ENCODE measurements around the gene ANXA1.

- PRO-cap, 2 experiments: peak in 2 of 2 experiments; most common plus-strand start chr9:73151865 (in 2); most common minus-strand start chr9:73151744 (in 1)
These were observed at the start of gene ANXA1 for GRCh38 chr9:73151451-73152462. ANXA1 (plus strand) TSS chr9:73151865.

DNA sequence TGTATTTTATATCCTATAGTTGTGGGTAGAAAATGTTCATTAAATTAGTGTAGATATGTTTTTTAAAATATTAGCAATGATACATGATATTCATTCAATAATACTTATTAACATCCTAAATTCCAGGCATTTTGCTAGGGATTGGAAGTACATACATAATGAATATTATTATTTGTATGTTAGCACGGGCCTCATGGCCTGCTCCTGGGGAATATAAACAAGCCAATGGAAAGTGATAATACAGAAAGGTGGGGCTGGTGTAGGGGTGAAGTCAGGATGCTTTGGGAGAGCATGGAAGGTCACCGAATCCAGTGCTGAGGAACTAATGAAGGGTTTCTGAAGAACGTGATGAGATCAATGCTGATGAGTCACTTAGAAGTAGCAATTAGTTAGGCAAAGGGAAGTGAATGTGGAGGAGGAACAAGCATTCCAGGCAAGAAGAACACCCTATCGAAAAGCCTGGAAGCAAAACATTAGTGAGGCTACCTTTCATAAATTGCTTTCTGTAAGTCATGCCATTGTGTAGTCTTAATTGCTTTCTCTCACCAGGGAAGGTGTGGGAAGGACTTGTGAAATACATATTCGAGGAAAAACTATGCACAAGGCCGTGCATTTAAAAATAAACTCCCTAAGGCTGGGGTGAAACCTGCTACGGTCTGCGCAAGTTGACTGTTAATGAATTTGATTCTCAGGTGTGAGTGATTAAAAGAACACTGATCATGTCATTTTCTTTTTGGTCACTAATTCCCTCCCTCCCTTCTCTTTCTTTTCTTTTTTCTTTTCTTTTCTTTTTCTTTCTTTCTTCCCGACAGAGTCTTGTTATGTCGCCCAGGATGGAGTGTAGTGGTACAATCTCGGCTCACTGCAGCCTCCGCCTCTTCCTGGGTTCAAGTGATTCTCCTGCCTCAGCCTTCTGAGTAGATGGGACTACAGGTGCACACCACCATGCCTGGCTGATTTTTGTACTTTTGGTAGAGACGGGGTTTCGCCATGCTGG, 2.3 kb downstream of the ANXA1 start:
- PRO-cap, 2 experiments: no peak in any of the 2 experiments

- PRO-cap, 2 experiments: no peak in any of the 2 experiments
These were observed 6.9 kb downstream of the ANXA1 start for GRCh38 chr9:73158280-73159172.

- PRO-cap, 2 experiments: no peak in any of the 2 experiments
These were observed 12.8 kb downstream of the ANXA1 start for GRCh38 chr9:73164315-73164978.

DNA sequence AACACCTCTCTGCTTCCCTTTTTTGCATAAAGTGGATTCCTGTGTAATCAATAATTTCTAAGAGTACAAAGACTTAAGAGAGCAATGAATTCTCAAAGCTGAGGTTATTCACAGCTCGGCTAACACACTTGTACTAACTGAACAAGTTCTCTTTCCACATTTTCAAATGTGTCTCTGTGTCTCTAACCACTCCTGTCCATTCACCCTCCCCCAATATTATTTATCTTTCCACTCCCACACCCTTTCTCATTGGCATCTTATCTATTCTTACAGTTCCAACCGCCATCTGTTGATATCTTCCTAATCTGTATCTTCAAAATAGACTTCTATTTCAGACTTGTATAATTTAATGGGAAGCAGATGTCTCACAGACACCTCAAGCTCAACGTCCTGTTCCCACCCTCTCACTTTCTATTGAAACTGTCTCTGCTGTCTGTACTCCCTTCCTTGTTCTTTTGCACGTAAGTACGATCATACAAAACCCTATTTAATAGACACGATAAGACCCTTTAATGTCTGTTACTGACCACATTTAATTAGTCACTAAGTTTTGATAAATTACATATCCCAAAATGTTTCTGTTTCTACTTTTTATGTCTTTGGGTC, 206.0 kb downstream of the ANXA1 start:
- PRO-cap, 2 experiments: no peak in any of the 2 experiments

DNA sequence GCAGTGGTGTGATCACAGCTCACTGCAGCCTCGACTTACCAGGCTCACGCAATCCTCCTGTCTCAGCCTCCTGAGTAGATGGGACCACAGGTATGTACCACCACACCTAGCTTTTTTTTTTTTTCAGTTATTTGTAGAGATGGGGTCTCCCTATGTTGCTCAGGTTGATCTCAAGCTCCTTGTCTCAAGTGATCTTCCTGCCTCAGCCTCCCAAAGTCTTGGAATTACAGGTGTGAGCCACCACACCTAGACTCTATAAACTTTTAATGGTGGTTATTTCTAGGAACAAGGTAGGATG, 65.5 kb downstream of the TRPM6 start:
- PRO-cap, 2 experiments: no peak in any of the 2 experiments

DNA sequence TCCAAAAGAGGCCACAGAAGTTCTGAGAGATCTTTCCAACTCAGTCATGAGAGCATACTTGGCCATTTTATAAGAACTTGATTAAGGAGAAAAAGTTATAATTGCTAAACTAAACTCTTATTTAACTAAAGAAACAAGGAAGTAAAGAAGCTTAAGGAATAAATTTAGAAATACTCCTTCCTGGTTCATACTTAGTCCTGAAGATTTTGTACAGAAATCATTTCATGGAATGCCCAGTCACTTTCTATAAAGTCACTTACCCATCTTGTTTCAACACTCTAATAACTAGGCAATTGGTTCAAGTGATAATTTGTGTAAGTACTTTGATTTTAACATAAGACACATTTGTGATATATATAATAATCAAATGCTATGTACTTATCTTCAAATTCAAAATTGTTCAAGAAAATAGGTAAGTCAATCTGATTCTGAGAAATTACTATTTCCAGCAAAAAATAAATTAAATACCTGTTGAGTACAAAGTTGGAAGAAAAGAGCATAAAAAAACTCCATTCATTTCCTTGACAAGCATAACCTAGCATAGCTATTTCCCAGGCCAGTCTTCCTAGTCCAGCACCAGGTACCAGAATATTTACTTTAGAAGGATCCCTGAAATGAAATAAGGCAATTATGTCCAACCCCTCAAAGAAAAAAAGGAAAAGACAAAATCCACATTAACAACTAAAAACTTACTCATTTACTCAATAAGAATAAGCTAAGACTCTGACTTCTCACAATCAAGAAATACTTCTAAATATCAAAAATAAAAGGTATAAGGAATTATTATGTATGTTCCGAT, 28.6 kb downstream of the CARNMT1 start:
- PRO-cap, 2 experiments: no peak in any of the 2 experiments

GRCh38 chr9:75083232-75083740, 4.7 kb downstream of the NMRK1 start:
- PRO-cap, 2 experiments: no peak in any of the 2 experiments

DNA sequence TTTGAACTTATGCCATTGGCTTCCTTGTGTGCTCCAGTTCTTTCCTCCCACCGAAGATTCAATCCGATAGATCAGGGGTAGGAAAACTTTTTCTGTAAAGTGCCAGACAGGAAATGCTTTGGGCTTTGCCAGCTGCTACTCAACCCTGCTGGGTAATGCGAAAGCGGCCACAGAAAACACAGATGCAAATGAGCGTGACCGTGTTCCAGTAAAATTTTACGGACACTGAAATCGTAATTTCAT, 721 bp downstream of the NMRK1 start:
- PRO-cap, 2 experiments: peak in 2 of 2 experiments; most common plus-strand start position 155 of the sequence (in 2); most common minus-strand start position 157 of the sequence (in 2)

DNA sequence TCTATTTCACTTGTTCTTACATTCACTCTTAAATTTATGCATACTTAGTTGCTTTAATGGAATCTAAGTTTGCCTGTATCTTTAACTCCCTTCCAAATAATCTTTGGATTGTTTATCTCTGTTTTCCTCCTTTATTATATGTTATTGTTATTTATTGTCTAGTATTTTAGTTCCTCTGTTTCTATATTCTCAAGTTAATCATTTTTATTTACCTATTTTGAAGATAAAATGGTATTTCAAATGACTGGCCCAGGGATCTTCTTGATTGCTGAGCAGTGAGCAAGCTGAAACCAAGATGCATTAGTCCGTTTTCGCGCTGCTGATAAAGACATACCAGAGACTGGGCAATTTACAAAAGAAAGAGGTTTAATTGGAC, 94.7 kb downstream of the OSTF1 start:
- PRO-cap, 2 experiments: no peak in any of the 2 experiments

- PRO-cap, 2 experiments: no peak in any of the 2 experiments
These were observed 96.8 kb downstream of the RFK start for GRCh38 chr9:76297291-76298056.

- PRO-cap, 2 experiments: no peak in any of the 2 experiments
These were observed 83.4 kb downstream of the GCNT1 start for GRCh38 chr9:76542317-76542861.

DNA sequence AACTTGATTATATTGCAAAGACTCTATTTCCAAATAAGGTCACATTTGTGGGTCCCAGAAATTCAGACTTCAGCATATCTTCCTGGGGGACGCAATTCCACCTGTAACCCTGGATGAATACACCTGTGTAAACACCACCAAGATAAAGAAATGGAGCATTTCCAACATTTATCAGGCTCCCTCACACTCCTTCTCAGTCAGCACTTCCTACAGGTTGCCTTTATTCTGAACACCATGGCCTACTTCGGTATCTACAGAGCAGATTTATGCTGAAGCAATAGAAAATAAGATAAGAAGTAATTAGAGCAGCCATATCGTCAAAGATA, 127.1 kb downstream of the GCNT1 start:
- PRO-cap, 2 experiments: no peak in any of the 2 experiments

GRCh38 chr9:76887179-76887849, 18.6 kb downstream of the PRUNE2 start:
- PRO-cap, 2 experiments: no peak in any of the 2 experiments

DNA sequence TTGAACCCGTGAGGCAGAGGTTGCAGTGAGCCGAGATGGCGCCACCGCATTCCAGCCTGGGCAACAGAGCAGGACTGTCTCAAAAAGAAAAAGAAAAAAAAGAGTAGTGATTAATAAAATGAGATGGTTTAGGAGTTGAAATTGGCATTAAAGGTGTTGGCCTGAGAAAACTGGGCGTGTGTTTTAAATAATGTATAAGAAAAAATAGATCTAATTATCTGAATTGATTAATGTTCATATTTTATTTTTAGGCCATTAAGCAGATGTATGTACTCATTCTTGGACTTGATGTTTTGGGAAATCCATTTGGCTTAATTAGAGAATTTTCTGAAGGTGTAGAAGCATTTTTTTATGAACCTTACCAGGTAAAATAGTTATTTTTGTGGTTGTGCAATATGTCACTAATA, 191.7 kb downstream of the VPS13A start:
- PRO-cap, 2 experiments: no peak in any of the 2 experiments

- PRO-cap, 2 experiments: no peak in any of the 2 experiments
These were observed 193.0 kb downstream of the VPS13A start for GRCh38 chr9:77370156-77370904.

DNA sequence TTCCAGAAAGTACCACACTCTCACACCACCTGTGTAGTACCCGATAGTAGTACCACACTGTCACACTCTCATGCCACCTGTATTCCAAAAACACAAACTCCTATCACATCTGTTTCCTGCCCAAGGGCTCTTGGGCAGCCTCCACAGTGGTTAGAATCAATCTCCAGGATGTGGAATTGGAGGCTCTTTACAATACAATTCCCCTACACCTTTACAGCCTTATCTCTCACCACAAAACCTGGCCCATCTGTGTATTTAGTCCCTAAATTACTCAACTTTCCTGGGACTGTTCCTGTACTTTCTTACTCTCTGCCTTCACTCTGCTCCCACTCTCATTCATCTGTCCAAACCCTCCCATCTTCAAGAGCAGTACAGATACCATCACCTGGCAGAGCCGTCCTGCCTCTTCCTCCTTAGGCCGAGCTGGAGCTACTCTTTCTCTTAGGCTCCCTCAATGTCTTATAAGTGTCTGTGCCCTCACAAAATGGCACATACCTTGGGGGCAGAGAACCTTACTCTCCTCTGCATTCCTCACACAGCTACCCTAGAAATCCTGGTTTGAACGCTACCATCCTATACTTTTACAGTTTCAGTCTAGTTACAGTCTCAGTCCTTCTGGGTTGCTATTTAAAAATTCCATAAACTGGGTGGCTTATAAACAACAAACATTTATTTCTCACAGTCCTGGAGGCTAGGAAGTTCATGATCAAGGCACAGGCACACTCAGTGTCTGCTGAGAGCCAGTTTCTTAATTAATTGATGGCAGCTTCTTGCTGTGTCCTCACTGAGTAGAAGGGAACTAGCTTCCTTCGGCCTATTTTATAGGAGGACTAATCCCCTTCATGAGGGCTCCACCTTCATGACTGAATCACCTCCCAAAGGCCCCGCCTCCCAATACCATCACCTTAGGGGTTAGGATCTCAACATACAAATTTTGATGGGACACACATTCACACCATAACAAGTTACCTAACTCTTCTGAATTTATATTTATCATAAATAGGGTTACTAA, 130.2 kb downstream of the GNAQ start:
- PRO-cap, 2 experiments: no peak in any of the 2 experiments

DNA sequence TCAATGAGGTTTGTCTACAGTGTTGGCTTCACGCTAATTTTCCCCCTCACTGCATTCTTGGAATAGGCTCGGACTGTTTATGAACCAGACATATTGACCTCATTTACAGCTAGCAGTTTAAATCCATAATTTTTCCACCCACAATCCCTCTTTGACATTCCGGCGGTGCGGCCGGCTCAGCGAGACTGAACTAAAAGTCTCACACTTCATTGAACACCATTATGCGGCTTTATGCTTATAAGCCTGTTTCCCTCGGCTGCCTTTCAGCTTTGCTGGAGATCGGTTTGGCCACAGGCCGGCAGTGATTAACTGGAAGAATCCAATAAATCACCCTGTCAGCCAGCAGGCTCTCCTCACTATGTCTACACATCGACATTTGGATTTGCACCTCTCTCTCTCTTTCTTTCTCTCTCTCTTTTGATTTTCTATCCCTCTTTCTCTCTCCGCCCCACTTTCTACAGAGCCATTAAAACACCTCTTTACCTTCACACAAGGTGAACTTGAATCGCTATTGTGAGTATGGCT, 315.0 kb upstream of the TLE4 start:
- PRO-cap, 2 experiments: no peak in any of the 2 experiments

DNA sequence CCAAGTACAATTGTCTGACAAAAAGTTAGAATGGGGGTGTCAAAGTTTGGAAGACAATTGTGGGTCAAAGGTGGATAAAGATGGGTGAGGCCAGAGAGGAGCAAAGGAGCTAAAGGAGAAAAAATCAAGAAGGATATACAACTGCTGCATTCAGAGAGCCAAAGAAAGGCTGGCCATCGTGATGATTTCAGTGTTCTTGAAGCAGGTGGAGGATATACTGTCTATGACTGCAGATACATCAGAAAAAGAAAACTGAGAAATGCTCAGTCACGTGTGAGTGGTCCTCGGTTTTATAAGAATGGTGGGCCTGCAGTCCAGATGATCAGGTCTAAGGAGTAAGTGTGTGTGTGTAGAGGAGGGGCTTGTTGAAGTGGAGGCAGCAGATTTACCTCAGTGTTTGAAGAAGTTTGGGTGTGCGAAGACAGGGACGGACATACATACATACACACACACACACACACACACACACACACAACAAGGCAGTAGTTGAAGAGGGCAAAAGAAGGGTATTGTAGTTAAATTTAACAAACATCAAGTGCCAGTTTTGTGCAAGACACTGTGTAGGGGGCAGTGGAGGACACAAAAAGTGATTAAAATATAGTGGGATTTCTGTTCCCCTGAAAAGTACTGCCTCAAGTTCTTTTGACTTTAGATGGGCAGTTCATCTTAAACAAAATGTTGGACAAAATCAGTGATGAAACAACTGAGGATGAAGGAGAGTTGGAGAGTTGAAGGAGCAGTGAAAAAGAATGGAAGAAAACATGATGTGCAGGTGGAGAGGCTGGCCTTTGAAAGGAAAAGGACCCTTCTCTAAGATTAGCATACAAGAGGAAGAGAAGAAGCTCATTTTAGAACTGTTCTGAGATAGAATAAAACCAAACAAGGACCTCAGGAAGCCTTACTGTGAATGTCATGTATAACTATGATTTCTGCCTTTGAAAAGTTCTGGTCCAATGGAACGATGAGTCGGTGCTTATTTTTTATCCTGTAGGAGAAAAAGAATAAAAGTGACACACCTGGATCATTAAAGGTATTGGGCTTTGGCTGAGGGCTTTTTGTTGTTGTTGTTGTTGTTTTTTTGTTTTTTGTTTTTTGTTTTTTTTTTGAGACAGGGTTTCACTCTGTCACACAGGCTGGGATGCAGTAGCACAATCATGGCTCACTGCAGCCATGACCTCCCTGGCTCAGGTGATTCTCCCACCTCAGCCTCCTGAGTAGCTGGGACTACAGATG, 77.5 kb downstream of the TLE4 start:
- PRO-cap, 2 experiments: no peak in any of the 2 experiments

DNA sequence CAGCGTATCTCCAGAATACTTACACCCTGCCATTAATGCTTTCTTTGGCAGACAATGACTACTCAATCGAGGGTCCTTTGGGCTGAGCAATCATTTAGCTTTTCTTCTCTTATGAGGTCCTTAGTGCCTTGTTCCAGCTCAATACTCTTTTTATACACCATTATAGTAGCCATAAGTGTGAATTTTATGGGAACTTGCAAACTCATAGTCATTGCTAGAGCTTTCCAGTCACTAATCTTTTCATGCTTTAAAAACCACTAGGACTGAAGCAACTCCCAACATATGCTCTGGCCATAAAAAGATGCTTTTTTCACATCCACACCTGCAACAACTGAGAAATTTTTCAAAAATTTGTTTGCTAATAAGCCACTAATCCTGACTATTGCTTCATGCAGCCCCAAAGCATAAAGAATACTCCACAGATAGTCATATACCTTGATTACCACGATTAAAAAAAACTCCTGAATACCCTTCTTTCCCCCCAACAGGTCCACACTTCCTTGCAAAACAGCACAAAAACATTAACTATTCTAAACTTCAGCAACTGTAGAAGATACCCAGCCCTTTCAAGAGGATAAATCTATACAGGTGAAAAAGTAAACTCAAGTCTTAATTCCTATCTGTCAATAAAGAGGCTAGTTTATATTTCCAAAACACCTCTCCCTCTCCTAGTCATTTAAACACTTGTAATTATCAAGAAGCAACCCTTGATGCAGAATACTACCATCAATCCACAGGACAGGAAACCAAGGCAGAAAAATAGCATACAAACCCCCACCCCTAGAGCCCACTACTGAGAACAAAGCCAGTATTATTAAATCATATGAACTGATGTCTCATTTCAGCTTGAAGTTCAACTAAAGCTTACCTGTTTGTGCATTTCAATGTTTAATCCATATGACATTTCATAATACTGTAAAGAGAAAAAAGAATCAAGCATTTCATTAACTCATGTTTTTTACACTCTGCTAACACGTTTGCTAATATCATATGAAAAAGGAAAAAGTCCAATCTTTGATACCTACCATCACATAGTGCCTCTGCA, 4.2 kb downstream of the TLE1 start:
- PRO-cap, 2 experiments: no peak in any of the 2 experiments

Data from psoas muscle (tissue), 2 donors.